Helper T cell (primary cell): ENCODE measurements around the gene DEPDC1B.

DNA sequence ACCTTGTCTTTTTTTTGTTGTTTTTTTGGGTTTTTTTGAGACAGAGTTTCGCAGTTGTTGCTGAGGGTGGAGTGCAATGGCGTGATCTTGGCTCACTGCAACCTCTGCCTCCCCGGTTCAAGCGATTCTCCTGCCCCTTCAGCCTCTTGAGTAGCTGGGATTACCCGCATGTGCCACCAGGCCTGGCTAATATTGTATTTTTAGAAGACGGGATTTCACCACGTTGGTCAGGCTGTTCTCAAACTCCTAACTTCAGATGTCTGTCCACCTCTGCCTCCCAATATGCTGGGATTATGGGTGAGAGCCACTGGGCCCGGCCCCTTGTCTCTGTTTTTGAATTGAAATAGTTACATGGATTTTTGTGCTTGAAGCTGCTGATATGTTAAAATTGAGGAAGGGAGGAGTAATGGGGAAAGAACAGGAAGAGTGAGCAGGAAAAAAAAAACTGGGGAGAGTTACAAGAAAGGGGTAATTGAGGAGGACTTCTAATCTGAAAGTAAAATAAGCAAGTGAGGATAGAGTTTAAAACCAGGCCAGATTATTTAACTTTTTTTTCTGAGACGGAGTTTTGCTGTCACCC lies 5.8 kb downstream of the GPBP1 start:
- PRO-cap, 2 experiments: no peak in any of the 2 experiments

DNA sequence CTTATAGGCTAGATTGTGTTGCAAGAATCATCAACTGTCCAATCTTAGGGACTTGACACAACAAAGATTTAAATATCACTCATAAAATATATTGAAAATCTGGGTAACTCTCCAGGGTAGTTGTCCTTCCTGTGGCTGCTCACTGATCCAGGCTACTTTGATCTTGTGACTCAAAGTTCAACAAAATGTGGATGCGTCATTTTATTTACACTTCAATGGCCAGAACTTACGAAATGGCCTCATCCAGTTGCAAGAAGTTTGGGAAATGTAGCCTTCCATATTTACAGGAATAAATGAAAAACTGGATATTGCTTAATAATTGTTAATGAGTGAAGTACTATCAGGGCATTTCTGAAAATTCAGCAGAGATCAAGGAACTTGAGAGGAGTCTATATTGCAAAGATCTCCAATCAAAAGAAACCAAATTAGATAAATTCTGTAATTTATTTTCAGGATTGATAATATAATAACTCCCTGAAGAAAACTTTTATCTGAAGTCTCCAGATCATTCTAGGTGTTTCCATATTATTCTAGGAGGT lies 235.6 kb upstream of the ACTBL2 start:
- PRO-cap, 2 experiments: no peak in any of the 2 experiments

DNA sequence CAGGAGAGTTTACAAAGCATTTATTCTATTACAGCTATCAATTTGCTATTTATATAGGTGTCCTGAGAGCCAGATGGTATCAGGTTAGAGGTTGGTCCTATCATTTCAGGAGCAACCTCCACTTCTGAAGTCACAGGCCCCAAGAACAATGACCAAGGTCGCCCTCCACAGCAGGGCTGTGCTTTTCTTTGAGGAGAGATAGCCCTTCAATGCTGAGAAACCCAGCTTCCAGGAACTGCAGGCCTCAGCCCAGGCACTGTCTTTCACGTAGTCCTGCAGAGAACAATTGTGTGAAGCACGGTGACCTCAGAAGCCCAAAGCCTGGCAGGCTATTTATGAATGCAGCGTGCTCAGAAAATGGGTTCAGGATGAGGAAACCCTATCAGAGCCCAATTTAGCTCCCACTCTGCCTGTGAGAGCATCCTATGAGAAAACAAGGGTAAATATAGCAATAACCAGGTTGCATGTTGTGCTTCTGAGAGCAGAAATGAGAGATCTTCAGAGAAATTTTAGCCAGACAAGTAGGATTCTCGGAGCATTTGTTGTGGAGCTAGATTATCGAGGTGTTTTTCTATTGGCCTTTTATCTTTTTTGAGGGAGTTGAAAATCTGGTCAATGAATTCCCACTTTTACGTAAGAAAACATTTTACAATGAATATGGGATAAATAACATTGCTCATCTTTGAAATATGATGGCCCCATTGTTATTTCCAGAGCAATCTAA lies 388.2 kb downstream of the PLK2 start:
- PRO-cap, 2 experiments: no peak in any of the 2 experiments

GRCh38 chr5:58446033-58446440 lies 13.8 kb downstream of the PLK2 start:
- PRO-cap, 2 experiments: no peak in any of the 2 experiments

- PRO-cap, 2 experiments: no peak in any of the 2 experiments
Observed at GRCh38 chr5:59092874-59093526, 510.1 kb downstream of the RAB3C start.

DNA sequence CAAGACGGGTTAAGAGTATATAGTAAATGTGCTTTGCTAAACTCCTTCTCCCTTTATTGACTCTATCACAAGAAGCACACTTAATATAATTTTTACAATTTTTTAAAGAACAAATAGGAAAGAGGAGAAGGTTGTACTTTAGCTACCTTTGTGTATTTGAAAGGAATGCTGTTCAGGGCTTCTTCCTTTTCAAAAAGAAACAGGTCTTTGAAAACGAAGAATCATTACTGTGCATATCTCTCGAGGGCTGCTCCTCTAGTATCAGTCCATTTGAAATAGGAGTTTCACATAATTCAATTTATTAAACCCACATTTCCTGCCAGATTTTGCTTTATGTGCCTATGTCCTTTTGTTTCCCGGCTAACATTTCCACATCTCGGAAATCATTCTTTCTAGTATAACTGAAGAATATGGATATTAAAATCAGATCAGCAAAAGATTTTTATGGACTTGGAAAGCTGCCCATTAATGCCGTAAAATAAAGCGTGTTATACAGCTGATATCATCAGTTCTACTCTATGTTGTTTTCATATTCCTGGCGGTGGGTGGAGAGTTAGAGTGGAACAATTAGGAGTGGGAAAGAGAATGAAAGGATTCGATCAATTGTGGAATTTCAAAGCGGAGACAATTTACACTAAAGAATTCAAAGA lies 543.6 kb downstream of the RAB3C start:
- PRO-cap, 2 experiments: no peak in any of the 2 experiments

- PRO-cap, 2 experiments: no peak in any of the 2 experiments
Observed at GRCh38 chr5:59143874-59144533, 561.1 kb downstream of the RAB3C start.

GRCh38 chr5:59193802-59194104 lies 610.9 kb downstream of the RAB3C start:
- PRO-cap, 2 experiments: no peak in any of the 2 experiments

GRCh38 chr5:59321141-59321946 lies 572.2 kb downstream of the PDE4D start:
- PRO-cap, 2 experiments: no peak in any of the 2 experiments

DNA sequence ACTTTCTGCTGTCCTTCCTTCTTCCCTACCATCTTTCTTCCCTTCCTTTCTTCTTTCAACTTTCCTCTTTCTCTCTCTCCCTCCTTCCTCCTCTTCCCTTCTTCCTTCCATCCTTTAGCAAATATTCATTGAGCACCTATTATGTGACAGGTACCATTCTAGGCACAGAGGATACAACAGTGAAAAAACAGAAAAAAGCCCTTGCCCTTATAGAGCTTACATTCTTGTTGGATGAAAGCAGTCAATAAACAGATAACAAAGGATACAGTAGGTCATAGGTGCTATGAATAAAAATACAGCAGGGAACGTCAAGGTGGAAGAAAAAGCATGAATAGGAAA lies 374.5 kb downstream of the PDE4D start:
- PRO-cap, 2 experiments: no peak in any of the 2 experiments

DNA sequence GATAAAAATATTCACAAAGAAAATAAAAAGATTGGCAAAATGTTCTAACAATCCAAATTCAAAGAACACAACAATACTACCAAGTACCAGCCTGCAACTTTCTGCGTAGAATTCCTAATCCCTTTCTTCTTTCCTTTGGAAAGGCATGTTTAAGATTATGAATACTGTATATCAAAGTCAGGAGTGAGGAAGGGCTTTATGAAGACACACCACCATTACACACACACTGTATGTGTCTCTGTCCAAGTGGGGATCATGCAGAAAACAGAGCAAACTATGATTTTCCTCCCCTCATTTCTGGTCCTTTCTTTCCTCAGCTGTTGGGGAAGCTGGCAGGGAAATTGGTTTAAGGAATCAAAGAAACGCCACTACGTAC lies 126.0 kb downstream of the PDE4D start:
- PRO-cap, 2 experiments: no peak in any of the 2 experiments

- PRO-cap, 2 experiments: no peak in any of the 2 experiments
Observed at GRCh38 chr5:60285564-60286015, 392.1 kb upstream of the PDE4D start.

- PRO-cap, 2 experiments: no peak in any of the 2 experiments
Observed at GRCh38 chr5:60334274-60334817, 365.6 kb downstream of the DEPDC1B start.

DNA sequence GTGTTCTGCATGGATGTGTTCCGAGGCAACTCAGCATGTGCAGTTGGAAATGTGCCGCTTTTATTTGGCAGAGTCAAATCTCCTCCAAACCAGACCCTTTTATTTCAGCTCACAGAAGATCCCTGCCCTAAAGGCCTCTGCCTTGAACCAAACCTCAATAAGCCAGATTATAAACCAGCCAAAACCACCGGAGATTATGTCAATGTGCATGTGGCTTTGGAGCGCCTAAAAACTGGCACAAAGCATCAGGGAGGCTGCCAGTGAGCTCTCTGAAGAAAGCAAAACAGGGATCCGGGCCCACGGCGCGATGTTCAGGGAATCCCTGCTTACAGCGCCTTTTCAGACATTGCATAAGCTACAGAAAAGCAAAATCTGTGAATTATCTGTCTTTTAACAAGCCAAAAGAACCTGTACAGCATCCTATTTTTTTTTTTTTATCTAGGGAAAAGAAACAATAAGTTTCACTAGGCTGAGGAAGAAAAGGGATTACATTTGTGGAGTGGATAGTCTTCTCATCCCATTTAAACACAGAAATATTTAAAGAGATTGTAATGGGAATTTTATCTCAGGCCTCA lies 360.0 kb downstream of the DEPDC1B start:
- PRO-cap, 2 experiments: no peak in any of the 2 experiments

- PRO-cap, 2 experiments: peak in 2 of 2 experiments; most common plus-strand start chr5:60700240 (in 2); most common minus-strand start chr5:60699967 (in 1)
Observed at GRCh38 chr5:60699394-60700408, at the start of gene DEPDC1B. Gene DEPDC1B (minus strand): TSS chr5:60700166.

GRCh38 chr5:60821104-60821684 lies 22.9 kb downstream of the ELOVL7 start:
- PRO-cap, 2 experiments: no peak in any of the 2 experiments

DNA sequence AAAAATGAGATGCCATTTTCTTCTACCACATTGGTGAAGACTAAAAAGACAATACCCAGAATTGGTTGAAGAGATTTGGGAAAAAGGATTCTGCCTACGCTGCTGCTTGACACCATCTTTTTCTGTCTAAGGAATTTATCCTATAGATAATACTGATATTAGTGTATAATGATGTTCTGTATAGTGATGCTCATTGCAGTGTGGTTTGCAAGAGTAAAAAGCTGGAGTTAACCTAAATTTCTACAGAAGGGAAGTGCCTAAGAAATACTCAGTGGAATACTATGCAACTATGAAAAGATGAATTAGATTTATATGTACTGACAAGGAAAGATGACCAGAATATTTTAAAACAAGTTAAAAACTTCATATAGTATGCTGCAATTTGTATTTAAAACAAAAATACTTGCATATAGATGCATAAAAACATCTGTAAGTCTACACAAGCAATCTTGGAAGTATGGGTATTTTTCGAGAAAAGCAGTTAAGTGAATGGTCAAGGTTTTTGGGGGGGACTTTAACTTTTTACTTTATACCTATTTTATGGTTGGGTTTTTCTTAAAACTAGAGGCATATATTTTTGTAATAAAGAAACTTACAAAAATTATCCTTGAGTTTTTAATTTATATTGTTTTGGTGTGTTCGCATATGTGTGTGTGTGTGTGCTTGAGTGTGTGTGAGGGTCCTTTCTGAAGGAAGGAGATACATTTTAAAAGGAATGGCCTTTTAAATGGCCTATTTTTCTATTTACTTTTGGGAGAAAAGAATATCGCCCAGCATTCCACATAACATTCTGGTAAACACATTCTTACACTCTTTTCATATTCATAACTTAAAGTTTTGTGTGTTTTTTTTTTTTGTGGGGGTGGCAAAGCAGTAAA lies 5.5 kb downstream of the ZSWIM6 start:
- PRO-cap, 2 experiments: no peak in any of the 2 experiments

DNA sequence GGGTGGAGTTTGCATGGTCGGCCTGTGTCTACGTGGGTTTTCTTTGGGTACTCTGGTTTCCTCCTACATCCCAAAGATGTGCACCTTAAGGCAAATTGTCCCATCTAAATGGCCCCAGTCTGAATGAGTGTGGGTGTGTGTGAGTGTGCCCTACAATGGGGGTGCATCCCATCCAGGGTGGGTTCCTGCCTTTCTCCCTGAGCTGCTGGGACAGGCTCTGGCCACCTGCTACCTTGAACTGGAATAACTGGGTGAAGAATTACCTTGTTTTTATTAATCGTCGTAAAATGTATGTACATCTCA lies 9.0 kb downstream of the ZSWIM6 start:
- PRO-cap, 2 experiments: no peak in any of the 2 experiments

- PRO-cap, 2 experiments: no peak in any of the 2 experiments
Observed at GRCh38 chr5:61441576-61441928, 109.5 kb downstream of the ZSWIM6 start.

DNA sequence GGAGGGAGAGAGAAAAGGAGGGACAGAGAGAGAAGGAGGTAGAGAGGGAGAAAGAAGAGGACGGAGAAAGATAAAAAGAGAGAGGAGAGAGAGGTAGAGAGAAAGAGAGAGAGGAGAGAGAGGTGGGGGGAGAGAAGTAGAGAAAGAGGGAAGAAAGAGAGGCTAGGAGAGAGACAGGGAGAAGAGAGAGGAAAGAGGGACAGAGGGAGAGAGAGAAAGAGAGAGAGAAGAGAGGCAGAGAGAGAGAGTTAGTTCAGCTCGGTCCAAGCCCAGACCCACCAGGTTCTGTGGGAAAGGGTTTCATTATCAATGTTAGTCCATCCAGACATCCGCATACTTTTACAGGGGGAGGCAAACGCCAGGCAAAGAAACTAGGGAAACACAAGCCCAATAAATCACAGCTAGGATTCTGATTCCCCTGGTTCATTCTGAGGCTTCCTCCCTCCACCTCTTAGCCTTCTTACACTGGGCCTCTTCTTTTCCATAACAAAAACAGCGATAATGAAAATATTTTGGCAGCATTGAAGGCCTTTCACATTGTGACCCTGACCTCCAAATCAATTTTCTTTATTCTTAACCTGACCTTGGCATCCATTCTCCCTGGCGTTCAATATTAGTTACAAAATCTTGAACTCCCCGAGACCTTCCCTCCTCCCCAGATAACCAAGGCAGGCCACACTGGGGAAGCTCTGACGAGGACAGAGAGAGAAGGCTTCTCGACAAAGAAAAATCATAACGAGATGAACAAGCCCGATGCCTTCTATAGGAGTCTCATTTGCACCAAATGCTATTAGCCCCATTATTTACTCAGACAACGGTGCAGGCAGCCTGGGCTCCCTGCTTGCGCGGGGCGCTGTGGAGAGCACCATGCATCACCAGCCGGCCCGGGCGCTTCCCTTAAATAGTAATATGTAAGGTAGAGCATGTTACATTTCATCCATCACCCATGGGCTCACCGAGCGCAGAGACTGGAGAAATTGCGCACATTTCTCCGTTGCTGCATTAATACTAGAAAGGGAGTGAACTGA lies 399.8 kb downstream of the ZSWIM6 start:
- PRO-cap, 2 experiments: no peak in any of the 2 experiments